ENCODE measurements around a stretch of chr7.

DNA sequence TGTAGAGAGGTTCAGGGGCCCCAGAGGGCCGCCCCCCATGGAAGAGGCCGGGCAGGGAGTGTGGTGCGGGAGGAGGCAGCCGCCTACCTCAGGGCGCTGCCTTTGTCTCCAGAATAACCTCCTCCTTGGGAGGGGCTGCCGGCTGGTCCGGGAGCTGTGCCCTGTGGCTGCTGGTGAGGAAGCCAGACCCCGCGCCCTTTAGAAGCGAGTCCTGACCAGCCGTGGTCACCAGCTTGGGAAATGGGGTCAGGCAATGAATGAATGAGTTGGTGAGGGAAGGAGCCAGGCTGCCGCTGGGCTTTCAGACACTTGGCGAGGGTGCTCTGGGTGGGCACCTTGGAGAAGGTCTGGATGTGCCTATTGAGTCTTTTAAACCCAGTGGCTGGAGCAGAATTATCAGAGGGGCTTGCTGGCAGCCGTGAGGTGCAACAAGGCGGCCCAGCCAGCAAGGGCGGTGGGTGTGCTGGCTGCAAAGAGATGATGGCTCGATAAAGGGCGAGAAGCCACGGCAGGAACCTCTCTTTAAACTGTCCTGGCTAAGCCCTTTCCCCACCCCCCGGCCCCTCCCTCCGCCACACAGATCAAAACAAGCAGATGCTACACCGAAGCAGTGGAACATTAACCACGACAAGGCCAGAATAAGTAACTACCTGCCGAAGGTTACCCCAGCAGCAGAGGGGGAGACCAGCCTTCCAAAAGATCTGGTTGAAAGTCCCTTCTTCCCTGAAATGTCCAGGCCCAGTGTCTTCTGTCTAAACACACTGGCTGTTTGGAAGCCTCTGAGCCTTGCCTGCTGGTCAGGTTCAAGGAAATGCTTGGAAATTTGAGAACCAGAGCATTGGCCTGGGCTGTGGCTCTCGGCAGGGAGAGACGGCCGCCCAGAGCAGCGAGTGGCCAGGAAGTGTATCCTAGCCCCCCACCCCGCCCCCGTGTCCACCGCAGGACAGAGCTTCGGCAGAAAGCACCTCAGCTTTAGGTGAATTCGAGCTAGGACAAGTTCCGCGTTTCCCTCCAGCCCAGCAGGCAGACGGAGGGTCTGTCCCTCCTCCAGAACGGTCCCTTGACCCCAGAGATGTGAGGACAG lies 1.8 kb downstream of the FAM20C start:
- RRBS, 2 experiments = 41 to 42% methylated on average over 5 of the region's 37 CpGs

DNA sequence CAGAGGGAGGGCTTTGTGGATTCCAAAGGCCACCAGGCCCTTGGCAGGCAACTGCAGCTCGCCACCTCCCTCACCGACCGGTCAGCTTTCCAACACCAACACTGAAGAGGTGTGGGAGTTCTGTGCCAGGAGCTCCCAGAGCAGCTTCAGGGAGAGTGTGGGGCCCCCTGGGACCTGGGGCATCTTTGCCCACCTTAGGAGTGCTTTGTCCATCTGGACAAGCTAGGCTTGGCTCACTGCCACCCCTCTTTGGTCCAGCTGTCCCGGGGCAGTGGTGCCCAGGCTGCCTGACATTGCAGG lies 5.2 kb downstream of the FAM20C start:
- RRBS, 2 experiments = no CpG with 5 or more reads among the region's 4 CpGs

DNA sequence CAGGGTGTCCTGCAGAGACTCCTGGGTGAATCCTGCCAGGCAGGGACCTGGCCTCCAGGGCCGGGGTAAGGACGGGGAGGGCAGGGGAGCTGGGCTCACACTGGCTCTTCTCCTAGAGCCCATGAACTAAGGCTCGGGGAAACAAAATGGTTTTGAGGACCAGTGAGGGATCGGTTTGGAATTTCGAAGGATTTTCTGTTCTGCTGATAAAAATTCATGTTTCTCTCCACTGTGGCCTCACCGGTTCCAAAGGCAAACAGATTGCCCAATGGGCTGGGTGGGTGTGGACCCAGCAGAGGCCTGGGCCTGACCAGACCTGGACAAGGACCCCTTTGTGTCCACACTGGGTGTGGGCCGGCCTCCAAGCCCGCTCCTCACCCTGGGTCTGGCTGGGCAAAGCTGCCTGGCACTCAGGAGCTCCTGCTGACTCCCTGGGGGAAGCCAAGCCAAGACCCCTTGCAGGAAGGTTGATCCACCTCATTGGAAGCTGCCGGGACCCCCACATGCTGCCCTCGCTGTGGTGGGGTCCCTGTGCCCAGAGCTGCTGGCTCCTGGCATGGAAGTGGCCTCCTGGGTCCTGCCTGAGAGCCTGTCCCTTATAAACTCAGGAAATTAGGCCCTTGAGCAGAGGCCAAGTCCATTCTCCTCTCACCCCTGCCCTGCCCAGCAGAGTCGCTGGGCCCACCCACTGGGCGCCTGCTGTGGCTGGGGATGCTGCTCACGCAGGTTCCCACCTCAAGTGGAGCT lies 27.5 kb downstream of the FAM20C start:
- RRBS, 2 experiments = 28% methylated on average over 2 of the region's 13 CpGs; no CpG with 5 or more reads in 1 of the 2 experiments

DNA sequence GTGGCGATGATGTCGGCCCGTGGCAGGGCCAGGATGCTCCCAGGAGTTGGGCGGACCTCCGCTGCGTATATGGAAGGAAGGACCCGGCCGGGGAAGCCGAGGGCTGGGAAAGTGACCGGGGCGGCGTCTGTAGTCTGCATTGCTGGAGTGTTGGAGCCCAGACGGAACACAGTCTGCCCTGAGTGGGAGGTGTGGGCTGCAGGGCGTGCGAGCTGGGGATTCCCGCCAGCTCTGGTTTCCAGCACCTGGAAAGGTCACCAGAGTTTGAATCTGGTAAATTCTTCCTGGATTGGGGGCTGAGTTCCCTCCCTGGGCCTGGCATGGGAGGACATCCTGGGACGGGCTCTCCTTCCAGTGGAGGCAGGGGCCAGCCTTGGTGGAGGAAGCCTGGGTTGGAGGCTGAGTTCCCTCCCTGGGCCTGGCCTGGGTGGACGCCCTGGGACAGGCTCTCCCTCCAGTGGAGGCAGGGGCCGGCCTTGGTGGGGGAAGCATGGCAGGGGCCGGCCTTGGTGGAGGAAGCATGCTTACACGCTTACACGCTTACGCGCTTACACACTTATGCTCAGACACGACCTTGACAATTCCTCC lies 44.8 kb upstream of the FOXL3 start:
- RRBS, 2 experiments = no CpG with 5 or more reads among the region's 25 CpGs

DNA sequence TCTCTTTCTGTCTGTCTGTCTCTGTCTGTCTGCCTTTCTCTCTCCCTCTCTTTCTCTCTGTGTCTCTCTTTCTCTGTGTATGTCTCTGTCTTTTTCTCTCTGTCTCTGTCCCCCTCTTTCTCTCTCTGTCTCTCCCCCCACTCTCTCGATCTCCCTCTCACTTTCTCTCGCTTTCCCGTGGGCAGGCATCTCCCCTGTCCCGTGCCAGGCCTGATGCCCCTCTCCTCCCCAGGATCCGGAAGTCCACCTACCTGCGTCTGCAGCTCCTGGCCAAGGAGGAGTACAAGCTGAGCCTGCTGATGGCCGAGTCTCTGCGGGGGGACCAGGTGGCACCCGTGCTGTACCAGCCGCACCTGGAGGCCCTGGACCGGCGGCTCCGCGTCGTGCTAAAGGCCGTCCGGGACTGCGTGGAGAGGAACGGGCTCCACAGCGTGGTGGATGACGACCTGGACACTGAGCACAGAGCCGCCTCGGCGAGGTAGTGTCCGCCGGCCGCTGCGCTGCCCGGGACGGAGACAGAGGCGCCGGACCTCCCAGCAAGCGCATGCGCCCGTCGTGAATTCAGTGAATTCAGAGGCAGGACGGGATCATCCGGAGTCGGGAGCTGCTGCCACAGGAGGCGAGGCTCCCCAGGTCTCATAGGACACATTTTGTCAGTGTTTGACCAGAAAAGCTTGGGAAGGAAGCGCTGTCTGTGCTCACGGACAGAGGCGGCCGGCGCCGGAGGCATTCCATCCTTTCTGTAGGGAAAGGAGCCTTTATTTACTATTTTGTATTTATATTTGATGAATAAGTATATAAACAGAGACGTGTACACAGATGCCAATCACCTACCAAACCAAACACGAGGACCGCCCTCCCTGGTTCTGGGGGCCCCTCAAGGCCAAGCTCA lies 30.2 kb upstream of the FOXL3 start:
- RRBS, 2 experiments = 60 to 62% methylated on average over 16 of the region's 49 CpGs

- RRBS, 2 experiments = no CpG with 5 or more reads among the region's 9 CpGs
These were observed 33.4 kb downstream of the FOXL3 start for GRCh38 chr7:323446-323764.

DNA sequence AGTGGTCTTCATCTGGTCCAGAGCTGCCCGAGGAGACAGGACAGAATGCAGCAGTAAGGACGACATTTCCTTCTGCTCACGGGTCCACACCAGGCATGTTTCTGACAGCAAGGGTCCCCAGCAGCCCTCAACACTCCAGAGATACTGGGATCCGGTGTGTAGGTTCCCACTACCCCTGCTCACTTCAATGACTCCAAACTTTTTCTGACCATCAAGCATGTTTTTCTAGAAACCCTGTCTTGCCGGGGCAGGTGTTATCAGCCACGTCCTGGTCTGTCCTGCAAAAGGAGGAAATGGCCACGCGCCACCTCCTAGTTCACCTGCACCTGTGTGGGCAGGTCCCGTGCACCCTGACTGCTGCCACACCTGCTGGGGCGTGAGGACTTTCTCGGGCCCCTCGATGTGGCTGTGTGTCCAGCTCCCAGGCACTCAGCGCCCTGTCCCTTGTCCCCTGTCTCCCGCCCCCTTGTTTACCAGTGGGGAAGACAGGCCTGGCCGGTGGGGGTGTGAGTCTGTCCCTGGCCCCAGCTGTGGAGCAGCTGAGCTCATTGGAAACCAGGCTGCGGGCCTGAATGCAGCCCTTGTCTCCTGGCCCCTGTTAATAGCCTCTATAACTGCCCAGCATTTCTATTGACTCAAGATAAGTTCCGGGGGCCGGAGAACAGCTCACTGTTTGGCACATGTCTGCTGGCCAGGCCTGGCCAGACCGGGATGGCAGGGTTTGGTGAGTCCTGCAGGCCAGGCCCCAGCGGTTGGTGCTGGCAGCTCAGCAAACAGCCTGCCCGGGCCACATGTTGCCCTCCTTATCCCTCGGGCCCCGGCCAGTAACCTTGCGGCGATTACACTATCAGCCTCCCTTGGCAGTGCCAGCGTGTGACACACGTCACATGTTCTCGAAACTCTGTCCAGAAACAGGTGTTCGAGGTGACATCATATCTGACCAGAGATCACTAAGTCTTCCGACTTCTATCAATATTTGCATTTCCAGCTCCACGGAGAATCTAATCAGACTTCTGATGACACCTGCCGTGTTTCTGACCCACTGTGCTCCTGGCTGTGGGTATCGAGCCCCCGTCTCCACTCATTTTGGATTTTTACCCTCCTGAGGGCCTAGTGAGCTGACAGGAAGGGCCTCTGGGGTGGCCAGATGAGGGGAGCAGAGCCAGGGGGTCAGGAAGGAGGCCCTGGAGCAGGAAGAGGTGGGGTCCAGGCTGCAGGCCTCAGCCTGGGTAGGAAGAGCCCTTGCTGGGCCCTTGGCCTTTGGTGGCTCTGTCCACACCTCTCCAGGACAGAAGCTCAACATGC lies 52.1 kb downstream of the FOXL3 start:
- RRBS, 2 experiments = 14% methylated on average over 6 of the region's 34 CpGs

GRCh38 chr7:435107-435579 lies 84.5 kb downstream of the PDGFA start:
- RRBS, 2 experiments = no CpG with 5 or more reads among the region's 24 CpGs

DNA sequence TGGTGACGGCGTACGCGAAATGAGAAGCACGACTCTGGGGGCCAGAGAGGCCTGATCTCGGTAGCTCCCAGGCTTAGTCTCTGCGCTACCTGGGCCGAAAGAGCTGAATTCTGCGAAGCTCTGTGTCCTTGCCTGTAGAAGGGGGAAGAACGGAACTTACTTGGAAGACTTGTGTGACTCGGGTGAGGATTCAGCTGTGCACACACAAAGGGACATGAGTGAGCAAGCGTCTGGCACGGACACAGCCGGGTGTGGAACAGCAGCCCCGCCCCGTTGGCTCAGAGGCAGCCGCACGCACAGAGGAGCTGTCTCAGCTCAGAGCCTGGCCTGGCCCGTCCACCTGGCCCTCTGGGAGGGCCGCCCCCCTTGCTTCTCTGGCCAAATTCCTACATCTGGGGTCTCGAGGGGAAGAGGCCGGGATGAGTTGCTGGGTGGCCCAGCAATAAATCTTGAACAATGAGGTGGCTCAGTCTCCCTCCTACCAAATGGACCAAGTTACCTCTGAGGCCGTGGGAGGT lies 83.9 kb downstream of the PDGFA start:
- RRBS, 2 experiments = no CpG with 5 or more reads among the region's 23 CpGs

DNA sequence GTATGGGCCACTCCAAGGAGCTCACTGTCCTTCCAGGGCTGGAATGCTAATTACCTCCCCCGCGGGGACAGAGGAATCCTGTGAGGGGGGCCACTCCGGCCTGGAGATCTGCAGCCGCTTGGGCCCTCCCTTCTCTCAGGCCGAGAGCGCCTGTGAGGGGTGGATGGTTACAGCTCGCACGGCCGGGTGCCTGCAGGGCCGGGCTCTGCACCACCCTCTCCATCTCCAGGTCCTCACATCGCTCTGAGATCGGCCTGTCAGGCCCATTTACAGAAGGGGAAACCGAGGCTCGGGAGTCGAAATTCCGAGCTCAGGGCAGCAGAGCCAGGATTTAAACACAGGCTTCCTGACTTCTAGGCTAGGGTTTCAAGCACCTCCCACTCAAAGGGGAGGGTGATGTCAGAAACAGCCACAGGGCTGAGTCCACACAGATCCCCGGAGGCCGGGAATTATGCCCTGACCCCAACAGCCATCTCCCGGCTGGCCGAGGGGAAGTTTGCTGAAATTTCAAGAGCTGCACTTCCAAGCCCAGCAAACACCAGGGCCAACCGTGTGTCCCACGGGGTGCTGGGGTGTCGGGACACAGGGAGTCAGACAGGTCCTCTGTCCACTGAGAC lies 59.0 kb downstream of the PDGFA start:
- RRBS, 2 experiments = 33 to 53% methylated on average over 3 to 5 of the region's 23 CpGs

DNA sequence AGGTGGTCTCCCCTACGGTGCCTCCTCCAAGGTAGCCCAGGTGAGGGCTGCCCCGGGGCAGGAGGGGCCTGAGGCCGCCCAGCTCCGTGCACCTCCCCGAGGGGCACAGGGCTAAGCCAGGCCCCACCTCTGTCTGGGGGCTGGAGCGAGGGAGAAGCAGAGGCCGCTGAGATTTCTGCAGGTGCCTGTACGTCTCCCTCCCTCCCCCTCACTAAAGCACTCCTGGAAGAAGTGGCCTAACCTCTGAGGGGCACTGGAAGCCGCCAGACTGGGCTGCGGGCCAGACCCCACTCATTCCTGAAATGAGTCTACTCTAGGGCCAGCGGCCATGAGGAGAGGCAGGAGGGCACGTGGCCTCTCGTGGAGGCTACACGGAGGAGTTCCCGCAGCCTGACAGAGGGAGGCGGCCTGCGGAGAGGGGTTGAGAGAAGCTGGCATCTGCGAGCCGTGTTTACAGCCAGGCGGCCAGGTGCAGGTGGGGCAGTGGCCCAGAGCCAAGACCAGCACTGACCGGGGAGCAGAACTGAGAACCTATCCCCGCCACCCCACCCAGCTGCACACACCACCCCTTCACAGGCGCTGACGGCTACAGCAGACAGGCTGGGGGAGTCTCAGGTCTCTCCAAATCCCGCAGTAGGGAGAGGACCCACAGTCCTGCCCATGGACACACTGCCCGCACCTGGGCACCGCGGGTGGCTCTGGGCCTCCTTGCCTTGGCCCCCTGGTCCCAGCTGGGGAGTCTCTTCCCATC lies 6.7 kb downstream of the PDGFA start:
- RRBS, 2 experiments = no CpG with 5 or more reads among the region's 28 CpGs

DNA sequence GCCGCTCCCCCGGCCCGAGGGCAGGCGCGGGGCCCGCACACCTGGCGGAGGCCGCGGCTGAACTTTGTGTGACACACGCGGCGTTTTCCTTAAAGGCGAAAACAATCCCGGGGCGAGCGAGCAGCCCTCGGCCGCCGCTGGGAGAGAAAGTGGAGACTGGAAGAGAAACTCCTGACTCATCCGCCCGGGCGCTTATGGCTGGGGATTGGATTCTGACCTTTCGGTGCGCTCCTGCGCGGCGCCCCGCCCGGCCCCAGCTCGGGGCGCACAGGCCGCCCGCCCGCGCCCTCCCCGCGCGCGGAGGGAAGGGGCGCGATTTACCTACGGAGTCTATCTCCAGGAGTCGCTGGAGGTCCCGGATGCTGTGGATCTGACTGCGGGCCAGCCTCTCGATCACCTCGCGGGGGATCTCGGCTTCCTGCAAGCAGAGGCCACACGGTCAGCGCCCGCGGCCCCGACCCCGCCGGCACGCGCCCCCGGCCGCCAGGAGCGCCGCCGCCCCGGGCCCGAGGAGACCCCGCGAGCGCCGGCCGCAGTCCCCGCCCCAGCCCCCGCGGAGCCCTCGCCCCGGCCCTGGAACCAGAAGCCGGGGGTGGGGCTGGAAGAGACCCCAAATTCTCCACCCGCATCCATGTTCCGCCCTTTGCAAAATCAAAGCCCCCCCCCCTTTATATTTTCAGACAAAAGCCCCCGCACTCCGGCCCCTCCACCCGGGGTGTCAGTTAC lies 2.4 kb downstream of the PDGFA start:
- RRBS, 2 experiments = 35% methylated on average over 47 to 52 of the region's 81 CpGs

DNA sequence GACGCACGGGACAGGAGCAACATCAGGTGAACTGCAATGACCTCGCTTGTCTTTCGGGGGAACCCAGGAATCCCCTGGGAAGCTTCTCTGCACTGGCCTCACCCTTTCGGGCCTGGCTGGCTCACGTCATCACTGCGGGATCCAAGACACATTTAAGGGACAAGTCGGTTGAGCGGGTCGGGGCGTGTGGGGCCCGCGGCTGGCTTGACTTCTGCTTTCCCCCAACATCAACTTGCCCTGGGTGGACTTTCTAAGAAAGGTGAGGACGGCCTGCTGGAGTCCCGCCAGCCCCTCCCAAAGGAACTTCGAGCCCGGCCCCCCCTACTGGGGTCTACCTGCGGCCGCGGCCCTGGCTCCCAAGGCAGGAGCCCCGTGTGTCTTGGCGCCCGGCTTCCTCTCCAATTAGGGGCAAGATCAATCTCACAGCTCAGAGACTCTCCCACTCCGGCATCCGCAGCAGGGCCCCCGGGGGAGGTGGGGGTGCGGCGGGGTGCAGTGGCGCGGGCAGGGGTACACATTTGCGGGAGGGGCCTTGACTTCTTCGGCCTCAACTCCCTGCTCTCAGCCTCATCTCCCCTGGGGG lies 29.9 kb upstream of the PDGFA start:
- RRBS, 2 experiments = 65 to 70% methylated on average over 7 to 8 of the region's 32 CpGs

GRCh38 chr7:566060-566722 lies 46.5 kb upstream of the PDGFA start:
- RRBS, 2 experiments = no CpG with 5 or more reads among the region's 2 CpGs

DNA sequence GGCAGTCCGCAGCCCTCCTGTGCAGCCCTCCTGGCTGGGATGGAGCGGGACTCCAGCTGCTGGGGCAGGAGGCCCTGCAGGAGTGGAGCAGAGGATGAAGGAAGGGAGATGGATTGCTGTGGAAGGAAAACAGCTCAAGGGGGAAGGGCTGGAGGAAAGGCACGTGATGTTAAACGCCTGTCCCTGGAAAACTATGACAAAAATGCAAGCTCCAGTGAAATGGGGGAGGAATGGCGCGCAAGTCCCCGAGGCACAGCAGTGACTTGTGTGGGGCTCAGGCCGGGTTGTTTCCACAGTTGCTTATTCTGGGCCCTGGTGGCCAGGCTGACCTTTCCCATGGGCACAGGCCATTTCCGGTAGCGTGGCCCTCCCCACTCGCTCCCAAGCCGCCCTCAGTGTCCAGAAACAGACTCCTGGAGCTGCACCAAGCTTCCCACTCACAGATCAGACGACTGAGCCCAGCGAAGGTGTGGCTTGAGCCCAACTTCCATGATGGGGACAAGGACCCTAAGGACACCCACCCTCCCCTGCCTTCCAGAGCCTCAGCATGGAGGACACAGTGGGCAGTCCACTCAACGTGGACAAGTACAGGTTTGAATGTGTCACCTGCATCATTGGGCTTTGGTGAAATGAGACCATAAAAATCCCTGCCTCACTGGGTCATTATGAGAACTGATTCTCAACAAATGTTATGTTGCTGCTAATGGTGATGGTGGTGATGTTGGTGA lies 68.2 kb upstream of the PDGFA start:
- RRBS, 2 experiments = no CpG with 5 or more reads among the region's 15 CpGs

- RRBS, 2 experiments = 54 to 60% methylated on average over 4 to 8 of the region's 57 CpGs
These were observed 81.9 kb upstream of the PDGFA start for GRCh38 chr7:601176-602401.

DNA sequence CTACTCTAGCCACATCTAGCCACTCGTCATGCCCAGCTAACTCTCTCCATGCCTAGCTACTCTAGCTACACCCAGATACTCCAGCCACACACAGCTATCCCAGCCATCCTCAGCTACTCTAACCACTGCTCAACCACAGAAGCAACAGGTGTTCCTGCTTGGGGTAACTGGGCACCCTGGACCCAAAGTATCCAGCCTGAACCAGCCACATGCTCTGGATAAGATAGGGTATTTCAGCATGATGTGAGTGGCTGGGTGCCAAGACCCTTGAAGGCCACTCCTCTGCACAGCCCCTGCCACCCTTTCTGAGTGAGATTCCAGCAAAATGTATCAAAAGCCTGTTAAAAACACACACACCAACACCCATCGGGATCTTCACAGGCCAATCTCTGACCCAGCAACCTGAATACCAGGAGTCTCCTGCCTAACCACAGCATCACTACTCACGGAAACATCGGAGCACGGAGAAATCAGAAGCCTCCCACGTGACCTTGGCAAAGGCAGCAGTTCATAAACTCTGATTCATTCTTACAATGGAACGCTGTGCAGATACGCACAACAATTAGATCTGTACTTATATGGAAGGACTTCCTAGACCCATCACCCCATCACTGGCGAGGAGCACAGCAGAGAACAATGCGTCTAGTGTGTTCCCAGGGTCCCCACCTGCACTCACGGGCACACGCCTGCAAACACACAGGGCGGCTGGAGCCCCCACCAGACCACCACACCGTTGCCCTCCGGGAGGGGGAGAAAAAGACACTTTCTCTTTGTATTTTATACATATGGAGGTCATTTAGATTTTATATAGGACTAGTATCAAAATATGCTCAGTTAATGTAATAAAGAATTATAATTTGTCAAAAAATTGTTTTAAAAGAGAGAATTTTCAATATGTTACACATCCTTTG lies 51.6 kb upstream of the DNAAF5 start:
- RRBS, 2 experiments = no CpG with 5 or more reads among the region's 15 CpGs

GRCh38 chr7:712342-713030 lies 14.0 kb upstream of the DNAAF5 start:
- RRBS, 2 experiments = 83 to 95% methylated on average over 5 of the region's 75 CpGs

DNA sequence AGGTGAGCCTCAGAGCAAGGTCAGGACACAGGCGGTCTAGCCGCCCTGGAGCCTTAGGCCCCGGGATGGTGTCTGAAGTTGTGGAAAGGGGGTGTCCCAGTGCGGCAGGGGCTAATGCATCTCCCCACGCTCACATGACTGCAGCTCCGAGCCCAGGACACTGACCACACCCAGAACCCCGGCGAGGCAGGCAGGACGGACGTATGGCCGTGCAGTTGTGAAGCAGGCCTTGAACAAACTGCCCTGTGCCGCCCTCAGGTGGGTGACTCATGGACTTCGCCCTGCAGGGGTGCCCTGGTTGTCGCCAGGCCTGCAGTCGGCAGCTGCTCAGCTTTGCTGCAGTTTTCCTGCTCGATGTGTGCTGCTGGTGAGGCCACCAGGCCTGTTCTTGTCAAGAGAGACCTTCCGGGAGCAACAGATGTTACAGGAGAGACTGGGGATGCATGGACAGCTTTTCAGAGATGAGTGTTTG lies 5.1 kb upstream of the PRKAR1B start:
- RRBS, 2 experiments = 66 to 88% methylated on average over 3 of the region's 17 CpGs

DNA sequence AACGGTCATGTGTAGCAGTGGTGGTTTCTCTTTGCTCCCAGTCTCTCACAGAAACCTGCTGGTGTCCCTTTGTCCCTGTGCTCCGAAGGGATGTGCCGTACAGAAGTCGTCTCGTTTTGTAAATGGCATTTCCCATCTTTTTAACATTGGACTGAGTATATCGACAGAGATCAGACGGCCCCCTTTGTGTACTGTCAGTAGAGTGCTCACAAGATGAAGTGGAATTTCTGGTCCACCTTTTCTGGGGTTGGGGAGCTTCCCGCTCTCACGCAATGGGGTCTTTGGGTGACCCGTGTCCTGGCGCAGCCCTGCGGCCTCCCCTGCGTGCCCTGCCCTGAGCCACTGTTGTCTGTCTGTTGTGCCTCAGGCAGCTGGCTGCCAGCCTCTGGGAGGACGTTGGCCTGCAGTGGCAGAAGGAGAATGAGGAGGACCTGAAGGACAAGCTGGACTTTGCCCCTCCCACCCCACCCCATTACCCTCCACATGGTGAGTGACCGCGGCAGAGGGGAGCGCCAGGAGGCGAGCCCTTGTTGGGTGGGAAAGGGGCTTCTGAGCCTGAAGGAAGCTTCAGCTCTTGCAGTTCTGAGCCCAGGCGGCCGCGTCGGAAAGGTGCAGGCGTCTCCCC lies 14.0 kb upstream of the PRKAR1B start:
- RRBS, 2 experiments = no CpG with 5 or more reads among the region's 23 CpGs